ENCODE results near the gene WDR77.

DNA sequence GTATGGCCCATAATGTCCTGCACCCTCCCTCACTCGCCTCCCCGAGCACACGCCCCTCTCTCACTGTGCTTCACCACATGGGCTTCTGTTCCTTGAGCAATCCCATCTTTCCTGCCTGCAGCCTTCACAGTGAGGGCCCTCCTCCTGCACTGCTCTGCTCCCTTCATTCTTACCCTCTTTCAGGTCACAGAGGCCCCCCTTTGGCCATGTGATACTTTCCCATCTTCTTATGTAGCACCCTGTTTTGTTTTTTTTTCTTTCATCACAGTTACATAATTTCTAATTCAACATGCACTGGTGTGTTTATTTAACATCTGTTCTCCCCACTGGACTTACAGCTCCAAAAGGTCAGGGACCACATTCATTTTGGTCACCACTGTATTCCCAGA, 5.6 kb downstream of the DENND2D start:
- PRO-cap: no peak

- PRO-cap: no peak
Observed at GRCh38 chr1:111199643-111200463, 593 bp downstream of the DENND2D start.

DNA sequence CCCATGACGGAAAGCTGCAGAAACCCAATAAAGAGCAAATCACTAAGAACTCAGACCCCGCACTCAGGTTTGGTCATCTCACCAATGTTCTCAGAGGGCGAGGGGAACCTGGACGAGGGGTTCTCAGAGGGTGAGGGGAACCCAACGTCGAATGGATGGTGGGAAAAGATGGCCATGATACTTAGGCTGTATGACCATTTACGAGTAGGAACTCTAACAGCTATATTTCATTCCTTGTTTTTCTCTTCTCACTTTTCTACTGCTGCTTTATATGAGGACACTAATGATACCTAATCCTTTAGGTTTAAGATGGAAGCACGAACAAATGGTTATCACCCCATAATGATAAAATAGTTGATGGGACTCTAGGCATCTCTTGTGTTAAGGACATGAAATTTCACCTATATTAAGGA, 7.9 kb upstream of the OVGP1 start:
- PRO-cap: no peak

GRCh38 chr1:111448208-111449377, at the start of gene WDR77:
WDR77 (minus strand) TSS chr1:111449256.
- PRO-cap: bidirectional peak, plus-strand start at chr1:111448996, minus-strand start at chr1:111448891; bidirectional peak, plus-strand start at chr1:111449500, minus-strand start at chr1:111449250

- PRO-cap: no peak
Observed at GRCh38 chr1:111510118-111510524, 6.7 kb upstream of the ADORA3 start.

GRCh38 chr1:111535643-111536394, 32.4 kb upstream of the ADORA3 start:
- PRO-cap: no peak

- PRO-cap: no peak
Observed at GRCh38 chr1:111619249-111619578, 375 bp upstream of the RAP1A start.

DNA sequence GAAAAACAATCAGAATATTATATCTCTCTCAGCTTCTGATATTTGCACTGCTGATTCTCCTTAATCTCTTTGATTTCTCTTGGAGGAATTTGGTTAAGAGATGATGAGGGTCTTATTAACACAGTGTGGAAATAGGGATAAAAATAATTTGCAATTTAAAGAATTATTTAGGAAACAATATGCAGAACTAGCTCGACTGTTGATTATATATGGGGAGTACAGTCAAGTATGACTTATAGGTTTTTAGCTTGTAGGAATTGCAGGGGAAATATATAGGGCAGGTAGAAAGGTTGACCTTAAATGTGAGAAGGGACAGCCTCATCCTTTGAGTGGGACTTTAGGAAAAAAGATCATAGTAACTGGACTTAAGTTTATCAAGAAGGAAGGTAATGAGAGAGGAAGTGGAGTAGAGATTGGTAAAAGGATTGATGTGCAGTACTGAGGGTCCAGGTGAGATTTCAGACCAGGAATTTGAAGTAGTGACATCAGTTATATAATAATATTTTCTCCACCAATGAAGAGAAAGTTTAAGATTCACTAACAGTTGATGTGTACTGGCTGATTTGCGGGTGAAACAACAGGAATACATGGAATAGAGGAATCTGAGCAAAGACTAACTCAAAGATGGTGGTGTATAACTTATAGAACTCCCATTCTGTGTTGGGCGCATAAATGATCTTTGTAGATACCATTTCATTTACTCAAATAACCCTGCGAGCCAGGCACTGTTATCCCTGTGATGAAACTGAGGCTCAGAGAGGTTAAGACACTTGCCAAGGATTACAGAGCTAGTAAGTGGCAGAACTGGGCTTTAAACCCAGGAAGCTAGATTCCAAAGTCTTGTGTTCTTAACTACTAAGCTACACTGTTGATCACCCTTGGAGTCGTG, 25.6 kb downstream of the RAP1A start:
- PRO-cap: no peak

DNA sequence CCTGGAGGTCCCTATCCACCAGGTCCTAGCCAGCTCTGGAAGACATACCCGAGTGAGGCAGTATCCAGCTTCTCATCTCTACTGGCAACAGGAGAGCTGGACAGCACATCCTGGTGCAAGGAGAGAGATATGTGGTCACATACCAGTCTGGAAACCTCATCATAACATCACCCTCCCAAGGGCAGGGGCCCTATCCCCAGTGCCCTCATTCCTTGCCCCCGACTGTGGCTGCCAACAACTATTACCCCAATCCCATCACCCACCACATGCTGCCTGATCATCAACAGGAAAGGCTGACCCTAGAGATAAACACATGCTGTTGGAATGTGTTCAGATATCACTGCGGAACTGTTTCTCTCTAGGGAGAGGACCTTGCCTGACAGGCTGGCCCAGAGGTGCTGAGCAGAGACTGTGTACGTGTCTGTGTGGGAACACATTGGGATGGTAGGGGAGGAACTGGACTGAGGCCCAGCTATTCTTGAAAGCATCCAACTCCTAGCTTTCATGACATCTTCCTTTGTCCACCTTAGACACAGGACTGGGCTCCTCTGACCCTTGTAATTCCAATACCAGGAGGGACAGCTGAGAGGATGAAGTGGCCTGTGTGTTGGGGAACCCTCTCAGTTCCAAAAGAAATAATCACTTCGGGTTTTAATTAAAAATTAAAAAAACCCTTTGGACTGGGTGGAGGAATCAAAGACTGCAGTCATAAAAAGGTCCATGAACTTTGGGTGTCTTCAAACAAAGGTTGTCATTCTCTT, 4.6 kb upstream of the INKA2 start:
- PRO-cap: no peak

- PRO-cap: no peak
Observed at GRCh38 chr1:112376091-112376431, 20.0 kb upstream of the CTTNBP2NL start.

DNA sequence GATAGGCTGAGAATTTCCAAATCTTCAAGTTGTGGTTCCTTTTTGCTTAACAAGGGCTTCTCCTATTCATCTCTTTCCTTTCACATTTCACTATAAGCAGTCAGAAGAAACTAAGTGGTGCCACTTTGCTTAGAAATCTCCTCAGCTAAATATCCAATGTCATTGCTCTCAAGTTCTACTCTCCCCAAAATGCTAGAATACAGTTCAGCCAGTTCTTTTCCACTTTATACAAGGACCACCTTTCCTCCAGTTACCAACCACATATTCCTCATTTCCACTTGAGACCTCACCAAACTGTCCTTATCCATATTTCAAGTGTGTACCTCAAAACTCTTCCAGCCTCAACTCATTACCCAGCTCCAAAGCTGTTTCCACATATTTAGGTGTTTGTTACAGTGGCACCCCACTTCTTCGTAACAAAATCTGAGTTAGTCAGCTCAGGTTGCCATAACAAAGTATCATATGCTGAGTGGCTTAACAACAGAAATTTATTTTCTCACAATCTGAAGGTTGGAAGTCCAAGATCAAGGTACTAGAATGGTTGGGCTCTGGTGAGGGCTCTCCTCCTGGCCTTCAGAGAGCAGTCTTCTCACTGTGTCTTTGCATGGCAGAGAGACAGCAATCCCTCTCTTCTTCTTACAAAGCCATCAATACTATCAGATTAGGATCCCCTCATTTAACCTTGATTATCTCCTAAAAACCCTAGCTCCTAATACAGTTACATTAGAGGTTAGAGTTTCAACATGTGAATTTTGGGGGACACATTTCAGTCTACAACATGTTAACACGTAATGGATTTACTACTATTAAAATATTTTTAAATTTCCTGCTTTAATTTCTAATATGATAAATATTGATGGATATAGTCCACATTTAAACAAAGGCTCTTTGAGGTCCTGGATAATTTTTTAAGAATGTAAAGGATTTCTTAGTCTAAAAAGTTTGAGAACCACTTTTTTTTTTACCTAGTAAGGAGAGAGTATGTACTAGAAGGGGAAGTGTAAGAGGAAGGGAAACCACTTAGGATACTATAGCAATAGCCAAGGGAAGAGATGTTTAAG, 12.4 kb downstream of the ST7L start:
- PRO-cap: no peak

DNA sequence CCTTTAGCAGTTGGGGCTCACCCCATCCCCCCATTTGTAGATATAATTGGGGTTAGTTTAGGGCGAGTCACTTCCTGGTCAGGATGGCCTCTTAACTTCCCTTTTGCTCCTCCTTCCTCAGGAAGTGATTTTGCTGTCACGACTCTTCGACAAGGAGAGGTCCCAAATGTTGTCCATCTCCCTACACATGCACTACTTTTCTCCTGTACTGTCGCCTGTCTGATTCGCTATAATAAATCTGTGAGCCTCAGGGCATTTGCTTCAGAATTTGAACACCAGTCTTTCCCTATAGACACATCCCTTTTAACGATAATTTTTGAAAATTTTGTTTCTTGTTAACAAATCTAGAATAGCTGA, 586 bp downstream of the CAPZA1 start:
- PRO-cap: no peak

DNA sequence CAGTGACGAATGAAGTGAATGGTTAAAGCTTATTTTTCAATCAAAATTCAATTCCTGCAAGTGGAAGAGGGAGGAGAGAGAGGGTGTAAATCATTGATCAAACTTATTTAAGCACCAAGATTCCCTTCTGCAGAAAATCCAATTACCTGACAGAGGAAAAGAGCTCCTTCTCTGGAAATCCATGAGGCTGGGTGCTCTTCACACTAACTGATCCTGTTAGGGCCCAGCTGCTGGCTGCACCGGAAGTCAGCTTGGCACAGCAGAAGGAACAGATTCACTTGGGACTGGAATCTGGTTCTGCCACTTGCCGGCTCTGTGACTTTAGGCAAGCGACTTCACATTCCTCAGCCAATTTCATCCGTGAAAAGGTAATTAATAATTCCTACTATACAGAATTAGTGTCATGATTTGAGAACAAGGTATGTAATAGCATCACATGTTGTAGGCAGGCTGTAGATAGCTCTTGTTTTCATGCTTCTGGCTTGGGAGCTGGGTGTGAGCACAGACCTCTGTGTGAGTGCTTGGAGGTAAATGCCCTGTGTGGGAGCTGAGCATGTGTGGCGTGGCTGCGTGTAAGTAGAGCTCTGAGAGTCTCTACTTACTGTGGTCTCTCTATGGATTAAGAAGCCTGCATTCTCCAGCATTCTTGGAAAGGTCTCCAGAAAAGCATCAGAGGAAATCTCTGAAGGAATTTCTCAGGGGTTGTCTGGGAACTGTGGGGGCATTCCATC, 43.8 kb downstream of the TAFA3 start:
- PRO-cap: no peak

GRCh38 chr1:112852149-112852669, 103.8 kb downstream of the SLC16A1 start:
- PRO-cap: no peak

DNA sequence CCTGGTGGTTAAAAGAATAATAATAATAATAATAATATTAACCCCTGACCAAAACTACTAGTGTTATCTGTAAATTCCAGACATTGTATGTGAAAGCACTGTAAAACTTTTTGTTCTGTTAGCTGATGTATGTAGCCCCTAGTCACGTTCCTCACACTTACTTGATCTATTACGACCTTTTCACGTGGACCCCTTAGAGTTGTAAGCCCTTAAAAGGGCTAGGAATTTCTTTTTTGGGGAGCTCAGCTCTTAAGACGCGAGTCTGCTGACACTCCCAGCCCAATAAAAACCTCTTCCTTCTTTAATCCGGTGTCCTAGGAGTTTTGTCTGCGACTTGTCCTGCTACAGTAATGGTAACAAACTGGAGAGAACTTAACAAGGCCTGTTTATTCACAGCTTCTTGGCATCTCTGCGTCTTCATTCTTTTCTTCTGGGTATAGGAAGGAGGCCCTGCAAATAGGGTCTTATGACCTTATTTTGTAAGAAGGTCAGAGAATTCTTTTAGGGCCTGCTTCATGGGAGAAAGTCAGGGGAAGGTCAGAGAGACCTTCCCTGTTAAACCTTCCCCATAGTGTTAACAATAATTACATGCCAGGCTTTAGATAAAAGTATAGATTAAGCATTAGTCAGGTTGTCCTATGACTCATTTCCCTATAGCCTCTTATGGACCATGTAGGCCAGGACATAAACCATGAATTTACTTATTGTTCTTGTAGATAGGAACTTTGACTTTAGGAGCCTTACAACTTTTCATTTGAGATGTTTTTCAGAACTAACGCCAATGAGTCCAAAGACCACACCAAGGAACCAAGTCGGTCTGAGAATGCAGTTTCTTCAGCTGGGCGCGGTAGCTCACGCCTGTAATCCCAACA, 86.9 kb downstream of the SLC16A1 start:
- PRO-cap: no peak

DNA sequence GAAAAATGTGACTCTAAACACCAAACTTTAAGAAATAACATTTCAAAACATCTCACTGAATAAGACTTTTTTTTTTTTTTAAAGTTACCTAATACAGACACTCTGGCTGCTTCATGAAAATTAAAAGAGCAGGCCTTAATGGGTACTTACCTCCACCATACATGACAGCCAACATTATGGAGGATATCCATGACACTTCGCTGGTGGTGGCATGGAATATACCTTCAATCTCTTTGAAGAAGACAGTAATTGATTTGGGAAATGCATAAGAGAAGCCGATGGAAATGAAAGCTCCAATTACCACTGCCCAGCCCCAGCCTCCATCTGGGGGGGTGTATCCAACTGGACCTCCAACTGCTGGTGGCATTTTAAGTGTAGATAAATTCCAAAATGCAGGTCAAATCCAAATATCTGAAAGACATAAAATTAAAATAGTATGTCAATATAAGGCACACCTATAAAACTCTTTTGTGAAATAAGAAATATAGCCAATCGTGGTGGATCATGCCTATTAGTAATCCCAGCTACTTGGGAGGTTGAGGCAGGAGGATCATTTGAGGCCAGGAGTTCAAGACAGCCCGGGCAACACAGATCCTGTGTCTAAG, 27.0 kb downstream of the SLC16A1 start:
- PRO-cap: no peak

DNA sequence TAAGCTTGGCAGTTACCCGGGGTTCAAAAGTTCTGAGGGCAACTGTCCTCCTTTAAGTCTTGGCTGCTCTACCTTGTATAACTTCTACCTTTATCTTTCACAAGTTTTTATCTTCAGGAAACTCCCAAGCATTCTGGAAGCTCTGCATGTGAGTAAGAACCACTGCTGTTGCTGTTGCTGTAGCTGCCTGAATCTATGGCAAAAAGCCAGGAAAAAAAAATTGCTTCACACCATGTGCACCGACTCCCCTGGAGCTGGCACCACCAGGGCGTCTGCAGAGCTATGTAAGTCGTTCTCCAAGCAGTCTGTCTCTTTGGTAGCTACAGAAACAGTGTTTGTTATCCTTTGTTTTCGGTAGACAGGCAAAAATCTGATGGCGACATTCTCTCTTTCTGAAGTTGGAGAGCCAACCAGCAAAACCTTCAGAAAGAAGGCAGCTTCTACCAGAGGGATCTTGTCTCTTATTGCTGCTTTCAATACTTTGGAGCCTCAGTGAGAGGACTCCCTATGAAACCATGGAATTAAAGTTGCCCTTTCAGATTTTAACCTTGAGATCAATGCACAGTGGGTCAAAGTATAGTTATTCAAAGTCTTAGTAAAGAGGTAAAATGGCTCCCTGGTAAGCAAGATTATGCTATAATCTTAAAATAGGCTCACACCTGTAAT, 43.0 kb upstream of the SLC16A1 start:
- PRO-cap: no peak

DNA sequence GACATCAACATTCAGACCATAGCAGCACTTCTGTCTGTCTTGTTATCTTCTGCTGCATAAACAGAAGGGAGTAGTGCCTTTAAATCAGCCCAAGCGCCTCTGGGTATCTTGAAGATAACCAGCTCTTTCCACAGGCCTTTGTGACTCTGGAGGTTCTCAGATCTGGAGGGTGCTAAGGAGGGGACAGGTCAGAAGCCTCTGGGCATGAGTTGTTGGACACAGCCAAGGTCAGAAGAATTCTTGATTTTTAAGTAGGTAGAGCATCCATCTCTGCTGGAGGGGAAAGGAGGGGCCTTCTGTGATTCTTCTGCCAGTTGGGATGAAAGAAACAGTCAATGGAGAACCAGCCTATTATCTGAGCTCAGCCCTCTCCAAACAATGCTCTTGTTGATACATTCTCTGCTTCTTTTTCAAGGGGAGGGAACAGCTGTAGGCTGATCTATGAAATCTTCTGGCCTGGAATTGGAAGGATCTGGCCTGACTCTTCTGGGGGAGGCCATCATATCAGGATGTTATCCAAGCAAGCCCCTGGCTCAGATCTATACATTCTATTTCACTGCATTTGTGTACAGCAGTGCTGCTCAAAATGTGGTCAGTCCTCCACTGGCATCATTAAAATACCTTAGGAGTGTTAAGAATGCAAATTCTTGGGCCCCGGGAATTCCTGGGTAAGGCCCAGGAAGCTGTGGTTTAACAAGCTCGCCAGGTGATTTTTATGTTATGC, 31.2 kb upstream of the LRIG2 start:
- PRO-cap: unidirectional peak, plus-strand start at position 486 of the sequence

- PRO-cap: no peak
Observed at GRCh38 chr1:113699793-113700506, 59.3 kb downstream of the PHTF1 start.

DNA sequence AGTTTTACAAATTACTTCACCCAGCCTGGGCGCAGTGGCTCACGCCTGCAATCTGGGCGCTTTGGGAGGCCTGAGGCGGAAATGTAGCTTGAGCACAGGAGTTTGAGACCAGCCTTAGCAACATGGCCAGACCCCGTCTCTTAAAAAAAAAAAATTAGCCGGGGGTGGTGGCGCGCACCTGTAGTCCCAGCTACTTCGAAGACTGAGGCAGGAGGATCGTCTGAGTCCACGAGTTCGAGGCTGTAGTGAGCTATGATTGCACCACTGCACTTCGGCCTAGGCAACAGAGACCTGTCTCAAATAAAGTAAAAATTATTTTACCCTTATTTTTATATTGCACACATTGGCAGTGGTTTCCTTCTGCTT, 1.2 kb upstream of the PHTF1 start:
- PRO-cap: no peak

Measured in ReNcell CX (cell line).